Smooth muscle cell (in vitro differentiated cells): Measurements from ENCODE around the gene MALL.

GRCh38 chr2:108771719-108772276 is 14.8 kb upstream of the CCDC138 start:
- RAMPAGE, long total RNA: no peak

DNA sequence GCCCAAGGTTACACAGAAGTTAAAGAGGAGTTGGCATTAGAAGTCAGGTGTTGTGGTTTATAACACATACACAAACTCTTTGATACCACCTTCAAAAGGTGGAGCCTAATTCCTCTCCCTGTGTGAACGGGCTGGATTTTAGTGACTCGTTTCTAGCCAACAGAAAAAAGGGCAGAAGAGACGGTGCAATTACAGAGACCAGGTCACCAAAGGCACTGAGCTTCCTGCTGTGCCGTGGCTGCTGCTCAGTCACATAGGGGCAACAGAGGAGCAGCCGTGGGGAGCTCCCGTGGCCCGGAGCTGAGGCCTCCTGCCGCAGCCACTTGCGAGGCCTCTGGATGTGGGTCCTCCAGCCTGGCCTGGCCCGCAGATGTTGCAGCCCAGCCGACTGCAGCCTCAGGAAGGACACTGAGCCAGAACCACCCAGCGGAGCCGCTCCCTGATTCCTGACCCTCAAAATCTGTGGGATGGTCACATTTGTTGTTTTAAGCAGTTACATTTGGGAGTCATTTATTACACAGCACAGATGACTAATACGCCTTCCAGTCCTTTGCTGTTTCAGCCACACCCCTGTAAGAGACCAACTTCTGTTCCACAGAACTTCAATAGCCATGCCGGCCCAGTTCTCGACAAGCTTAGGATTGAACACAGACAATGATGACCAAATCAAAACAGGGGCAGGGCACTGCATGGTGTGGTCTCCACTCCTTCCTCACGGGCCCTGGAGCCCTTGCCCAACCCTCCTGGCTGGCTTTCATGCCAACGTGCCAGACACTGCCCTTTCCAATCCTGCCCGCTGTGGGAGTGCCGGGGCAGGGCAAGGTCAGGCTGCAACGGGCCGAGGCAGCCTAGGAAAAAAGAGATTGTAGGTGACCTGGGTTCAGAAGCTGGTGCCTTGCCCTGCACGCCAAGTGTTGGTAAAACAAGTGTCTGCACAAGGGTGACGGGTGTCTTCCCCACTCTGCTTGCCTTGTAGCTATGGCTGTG is 17.0 kb downstream of the EDAR start:
- RAMPAGE, long total RNA: no peak

GRCh38 chr2:108993563-108993982 is 4.6 kb upstream of the EDAR start:
- RAMPAGE, long total RNA: no peak

DNA sequence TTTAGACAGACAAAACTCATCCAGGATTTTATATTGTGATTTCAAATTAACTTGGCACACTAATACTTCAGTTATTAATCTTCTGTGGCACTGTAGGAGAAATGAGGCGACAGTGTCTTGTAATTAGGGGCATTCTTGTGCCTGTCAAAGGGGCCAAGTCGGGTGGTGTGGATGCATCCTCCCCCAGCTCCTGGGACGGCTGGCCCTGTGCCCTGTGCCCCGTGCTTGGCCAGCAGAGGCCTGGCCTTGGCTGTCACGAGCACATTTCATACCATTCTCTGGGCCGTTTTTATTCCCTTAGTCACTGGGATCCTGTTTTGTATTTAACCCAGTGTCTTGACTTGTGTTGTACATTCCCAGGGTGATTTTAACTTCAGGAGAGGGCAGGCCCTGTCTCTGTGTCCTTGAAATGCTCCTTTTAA is 56.7 kb downstream of the SH3RF3 start:
- RAMPAGE, long total RNA: no peak

- RAMPAGE, long total RNA: no peak
Measured at GRCh38 chr2:109195504-109196146, 66.6 kb downstream of the SH3RF3 start.

GRCh38 chr2:109261075-109261871 is 132.3 kb downstream of the SH3RF3 start:
- RAMPAGE, long total RNA: no peak

DNA sequence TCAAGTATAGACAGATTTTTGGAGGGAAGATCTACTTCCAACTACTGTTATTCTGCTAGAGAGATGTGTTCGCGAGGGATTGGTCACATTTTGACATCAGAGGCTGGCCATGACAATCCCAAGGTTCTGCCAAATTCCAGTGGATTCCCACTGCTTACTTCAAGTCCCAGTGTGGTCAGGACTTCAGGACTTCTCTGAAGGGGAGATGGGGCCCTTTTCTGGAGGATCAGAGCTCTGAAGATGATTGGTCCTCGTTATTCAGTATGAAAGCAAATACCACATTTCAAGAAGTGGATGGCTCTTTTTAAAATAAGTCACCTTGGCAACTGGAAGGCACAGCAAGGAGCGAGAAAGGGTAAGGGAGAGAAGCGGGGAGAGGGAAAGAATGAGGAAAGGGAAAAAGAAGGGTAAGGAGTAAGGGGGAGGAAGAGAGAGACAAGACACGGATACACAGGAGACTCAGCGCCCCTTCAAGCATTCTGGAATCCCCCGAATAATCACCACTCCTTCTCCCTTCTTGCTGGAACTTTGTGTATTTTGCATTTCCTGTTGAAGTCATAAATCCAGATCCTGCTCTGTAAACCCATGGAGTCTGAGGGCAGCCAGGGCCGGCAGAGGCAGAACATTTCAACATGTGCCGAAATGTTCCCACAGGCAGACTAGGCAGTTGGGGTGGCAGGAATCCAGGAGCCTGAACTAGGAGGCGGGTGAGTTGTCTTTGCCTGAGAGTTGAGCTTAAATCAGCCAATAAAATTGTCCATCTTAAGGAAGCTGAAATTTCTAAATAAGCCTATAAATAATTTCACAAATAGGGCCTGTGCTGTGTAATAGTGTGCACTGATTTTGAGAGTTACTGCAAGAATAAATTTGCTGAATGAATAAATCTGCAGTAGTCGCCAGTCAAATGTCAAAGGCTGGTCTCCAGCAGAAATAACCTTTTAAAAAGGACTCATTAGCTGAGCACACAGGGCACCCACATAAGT is 193.0 kb downstream of the SH3RF3 start:
- RAMPAGE, long total RNA: no peak

DNA sequence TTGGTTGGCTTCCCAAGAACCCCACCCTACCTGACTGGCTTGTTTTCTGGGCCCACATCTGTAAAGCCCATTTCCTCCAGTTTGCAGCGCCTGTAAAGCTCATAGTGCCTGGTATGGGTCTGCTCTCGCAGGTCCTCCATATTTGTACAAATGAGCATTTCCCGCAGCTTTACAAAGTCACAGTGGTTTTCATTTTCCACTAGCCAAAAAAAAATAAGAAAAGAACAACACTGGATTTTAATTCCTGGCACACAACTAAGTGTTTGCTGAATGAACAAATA is 49.5 kb downstream of the SEPTIN10 start:
- RAMPAGE, long total RNA: no peak

GRCh38 chr2:109601551-109602210 is 12.1 kb downstream of the SEPTIN10 start:
- RAMPAGE, long total RNA: no peak

DNA sequence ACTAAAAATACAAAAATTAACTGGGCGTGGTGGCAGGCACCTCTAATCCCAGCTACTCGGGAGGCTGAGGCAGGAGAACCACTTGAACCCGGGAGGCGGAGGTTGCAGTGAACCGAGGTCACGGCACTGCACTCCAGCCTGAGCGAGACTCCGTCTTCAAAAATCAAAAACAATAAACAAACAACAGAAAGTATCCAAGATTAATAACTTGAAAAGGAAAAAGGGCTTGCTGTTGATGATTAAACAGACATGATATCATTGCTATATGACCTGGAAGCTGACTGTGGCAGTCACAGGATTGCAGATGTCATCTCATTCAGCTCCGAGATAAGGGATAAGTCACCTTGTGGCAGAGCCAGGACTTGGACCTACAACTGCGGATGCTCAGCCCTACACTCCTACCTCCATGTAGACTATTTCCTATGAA is 16.8 kb downstream of the SOWAHC start:
- RAMPAGE, long total RNA: no peak

DNA sequence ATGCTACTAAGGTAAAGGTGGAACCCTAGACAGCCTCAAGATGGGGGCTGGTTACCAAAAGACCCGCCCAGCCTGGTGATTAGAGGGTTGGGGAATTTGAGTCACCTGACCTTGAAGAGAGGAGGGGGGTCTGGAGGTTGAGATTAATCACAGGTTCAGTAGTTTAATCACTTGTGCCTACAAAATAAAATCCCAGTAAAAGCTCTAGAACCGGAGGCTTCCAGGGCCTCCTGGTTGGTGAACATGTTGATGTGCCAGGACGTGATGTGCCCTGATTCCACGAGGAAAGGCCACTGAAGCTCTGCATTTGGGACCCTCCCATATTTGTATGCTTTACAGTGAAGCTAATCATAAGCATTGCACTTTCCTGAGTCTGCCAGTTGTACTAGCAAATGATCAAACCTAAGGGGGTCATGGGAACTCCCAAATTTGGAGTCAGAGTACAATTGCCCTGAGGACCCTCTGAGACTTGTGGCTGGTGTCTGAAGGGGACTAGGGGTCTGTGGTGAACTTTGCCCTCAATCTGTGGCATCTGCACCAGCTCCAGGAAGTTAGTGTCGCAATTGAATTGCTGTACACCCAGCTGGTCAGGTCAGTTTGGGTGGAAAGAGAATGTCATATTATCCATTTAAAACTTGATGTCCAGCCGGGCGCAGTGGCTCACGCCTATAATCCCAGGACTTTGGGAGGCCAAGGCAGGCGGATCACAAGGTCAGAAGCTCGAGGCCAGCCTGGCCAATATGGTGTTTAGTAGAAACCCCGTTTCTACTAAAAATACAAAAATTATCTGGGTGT is 17.9 kb downstream of the SOWAHC start:
- RAMPAGE, long total RNA: no peak

- RAMPAGE, long total RNA: no peak
Measured at GRCh38 chr2:109675734-109676275, 61.6 kb downstream of the SOWAHC start.

DNA sequence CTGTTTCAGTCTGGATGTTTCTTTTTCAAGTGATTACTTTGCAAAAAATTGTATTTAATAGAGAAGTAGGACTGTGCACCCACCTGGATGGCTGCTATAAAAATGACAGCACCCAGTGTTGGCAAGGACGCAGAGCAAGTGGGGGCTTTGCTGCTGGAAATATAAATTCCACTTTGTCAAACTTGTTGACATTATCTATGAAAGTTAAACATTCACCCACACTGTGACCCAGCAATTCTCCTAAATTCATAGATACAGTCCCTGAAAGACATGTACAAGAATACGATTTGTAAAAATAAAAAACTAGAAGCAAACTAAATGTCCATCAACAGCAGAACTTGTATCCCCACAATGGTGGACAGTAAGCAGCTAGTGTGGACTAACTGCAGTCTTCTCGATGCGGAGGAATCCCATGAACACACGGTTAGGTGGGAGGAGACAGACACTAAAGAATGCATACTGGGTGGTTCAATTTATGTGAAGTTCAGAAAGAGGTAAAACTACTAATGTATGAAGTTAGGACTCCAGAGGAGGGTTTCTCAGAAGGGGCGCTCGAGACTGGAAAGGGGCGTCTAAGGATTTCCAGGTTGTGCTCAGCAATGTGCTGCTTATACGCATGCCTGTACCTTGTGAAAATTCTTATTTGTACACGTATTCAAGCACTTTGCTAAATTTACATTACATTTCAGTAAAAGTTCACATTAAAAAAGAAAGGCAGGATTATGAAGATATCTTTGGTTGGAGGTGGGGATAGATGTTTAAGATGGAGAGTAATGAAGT is 66.8 kb downstream of the SOWAHC start:
- RAMPAGE, long total RNA: no peak

GRCh38 chr2:109692143-109693016 is 78.2 kb downstream of the SOWAHC start:
- RAMPAGE, long total RNA: no peak

DNA sequence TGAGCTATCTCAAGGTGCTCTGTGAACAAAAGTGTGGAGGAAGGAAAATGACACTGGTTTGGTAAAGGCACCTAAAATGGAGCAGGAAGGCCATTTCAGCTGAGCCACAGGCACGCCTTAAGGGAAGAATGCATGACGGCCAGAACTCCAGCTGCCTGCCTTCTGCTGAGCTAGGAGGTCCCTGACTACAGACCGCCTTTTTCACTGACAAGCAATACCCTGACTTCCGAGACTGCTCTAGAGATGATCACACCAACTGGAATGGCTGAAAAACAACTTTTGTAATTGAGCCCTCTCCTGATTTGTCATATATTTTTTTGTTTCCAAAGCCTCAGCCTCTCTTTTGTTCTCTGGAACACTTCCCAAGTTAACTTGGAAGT is 61.0 kb downstream of the MALL start:
- RAMPAGE, long total RNA: no peak

DNA sequence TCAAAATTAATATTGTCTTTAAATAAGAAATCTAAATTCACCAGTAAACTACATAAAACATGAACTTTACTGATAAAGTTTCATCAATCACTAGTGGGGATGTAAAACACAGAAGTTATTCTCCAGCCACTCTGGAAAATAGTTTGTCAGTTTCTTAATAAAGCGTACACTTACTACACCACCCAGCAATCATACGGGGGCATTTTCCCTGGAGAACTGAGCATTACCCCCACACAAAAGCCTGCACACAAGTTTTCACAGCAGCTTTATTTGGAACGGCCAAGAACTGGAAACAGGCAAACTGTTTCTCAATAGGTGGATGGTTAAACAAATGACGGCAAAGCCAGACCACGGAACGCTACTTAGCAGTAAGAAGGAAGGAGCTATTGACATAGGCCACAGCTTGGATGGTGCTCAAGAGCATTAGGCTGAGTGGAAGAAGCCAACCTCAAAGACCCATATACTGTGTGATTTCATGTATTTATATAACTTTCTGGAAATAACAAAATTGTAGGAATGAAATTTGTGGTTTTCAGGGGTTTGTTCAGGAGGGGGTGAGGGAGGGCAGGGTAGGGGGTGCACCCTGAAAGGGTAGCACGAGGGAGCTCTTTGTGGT is 9.0 kb downstream of the MALL start:
- RAMPAGE, long total RNA: no peak

DNA sequence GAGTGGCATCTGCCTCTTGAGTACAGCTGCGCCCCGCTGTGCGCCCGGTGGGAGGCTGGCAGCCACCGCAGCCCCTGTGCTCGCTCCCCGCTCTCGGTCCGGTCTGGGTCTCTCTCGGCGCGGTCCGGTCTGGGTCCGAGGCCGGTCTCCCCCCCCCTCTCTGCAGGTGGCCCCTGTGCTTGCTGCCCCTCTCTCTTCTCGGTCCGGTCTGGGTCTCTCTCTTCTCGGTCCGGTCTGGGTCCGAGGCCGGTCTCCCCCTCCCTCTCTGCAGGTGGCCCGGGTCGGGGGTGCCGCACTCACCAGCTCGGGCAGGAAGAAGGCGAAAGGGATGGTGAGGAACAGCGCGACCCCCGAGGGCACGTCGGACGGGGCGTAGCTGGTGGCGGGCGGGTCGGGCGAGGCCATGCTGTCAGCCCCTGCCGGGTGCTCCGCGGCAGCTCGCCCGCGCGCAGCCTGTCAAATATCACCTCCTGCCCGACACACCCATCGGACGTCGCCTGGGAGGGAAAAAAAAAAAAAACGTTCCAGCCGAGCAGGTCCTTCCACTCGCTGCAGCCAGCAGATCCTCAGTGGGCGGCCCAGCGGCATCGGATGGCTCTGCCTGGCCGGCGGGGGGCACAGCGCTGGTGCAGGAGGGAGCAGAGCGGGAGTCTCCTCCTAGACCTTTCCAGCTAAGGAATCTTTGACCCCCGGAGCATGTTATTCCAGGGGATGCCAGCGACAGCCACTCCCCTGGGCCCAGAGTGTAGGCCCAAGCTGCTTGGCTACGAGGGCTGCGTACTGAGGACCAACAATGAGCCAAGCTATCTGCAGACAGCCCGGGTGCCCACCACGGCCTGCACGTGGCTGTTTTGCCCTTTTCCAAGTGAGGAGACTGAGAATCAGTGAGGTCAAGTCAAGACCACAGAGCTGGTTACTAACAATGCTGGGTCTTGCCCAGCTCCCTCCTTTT is at the start of gene MALL:
TSS of gene MALL (minus strand) at position 435 of the 952 bp plus-strand sequence.
- RAMPAGE, long total RNA: start-site peak on the minus strand centred at position 449 of the sequence, 39 bp wide, 27 and 12 reads in 2 replicates

GRCh38 chr2:110156408-110156840 is 40.8 kb upstream of the MALL start:
- RAMPAGE, long total RNA: no peak

GRCh38 chr2:110371559-110371855 is 101.1 kb downstream of the LIMS4 start:
- RAMPAGE, long total RNA: no peak

GRCh38 chr2:110610845-110611366 is 33.9 kb upstream of the RGPD6 start:
- RAMPAGE, long total RNA: no peak